Tibial nerve (tissue), 3 donors: ENCODE results near the genes L2HGDH and SAV1.

DNA sequence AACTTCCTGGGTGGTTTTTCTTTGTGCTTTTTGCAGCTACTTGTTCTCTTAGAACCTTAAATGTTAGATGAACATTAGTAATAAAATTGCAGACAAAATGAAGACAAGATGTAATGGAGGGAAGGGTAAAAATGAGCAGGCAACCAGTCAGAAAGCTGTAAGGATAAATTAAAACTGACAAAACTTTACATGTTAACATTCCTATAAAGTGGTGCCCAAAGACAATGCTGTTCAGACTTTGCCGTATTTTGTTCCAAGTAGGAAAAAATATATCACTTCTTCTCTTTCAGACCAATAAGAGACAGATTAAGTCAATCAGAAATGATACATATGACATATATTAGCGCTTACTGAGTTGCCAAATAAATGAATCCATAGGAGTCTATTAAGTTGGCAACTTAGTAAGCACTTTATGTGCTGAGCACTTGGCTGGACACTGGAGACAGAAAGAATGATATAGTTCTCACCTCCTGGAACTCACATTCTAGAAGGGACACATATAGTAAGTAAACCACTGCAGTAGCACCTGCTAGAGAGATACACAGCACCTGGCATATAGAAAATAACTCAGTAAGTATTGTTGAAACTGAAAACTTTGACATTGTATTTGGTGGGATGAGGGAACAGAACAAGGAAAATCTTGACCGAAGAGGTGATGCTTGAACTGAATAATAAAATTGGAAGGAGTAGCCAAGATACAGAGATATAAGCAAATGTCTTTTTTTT is 7.1 kb downstream of the KLHDC2 start:
- PRO-cap: no peak
- RAMPAGE, long total RNA, 3 experiments: no peak in any of the 3 experiments

- PRO-cap: no peak
- RAMPAGE, long total RNA, 3 experiments: no peak in any of the 3 experiments
These were observed 24.1 kb downstream of the NEMF start for GRCh38 chr14:49828403-49828968.

GRCh38 chr14:49867563-49868738 is 15.4 kb upstream of the NEMF start:
- PRO-cap: bidirectional peak, plus-strand start at chr14:49868307, minus-strand start at chr14:49868183; bidirectional peak, plus-strand start at chr14:49868521, minus-strand start at chr14:49868508
- RAMPAGE, long total RNA, 3 experiments: no peak in any of the 3 experiments

- PRO-cap: no peak
- RAMPAGE, long total RNA, 3 experiments: no peak in any of the 3 experiments
These were observed 18.8 kb downstream of the ARF6 start for GRCh38 chr14:49911685-49912167.

- PRO-cap: bidirectional peak, plus-strand start at chr14:50003540, minus-strand start at chr14:50003403
- RAMPAGE, long total RNA, 3 experiments: no peak in any of the 3 experiments
These were observed 110.6 kb downstream of the ARF6 start for GRCh38 chr14:50003072-50004193.

- PRO-cap: no peak
- RAMPAGE, long total RNA, 3 experiments: no peak in any of the 3 experiments
These were observed 861 bp downstream of the VCPKMT start for GRCh38 chr14:50115436-50115986.

- PRO-cap: no peak
- RAMPAGE, long total RNA, 3 experiments: no peak in any of the 3 experiments
These were observed 33.6 kb downstream of the SOS2 start for GRCh38 chr14:50197730-50198284.

DNA sequence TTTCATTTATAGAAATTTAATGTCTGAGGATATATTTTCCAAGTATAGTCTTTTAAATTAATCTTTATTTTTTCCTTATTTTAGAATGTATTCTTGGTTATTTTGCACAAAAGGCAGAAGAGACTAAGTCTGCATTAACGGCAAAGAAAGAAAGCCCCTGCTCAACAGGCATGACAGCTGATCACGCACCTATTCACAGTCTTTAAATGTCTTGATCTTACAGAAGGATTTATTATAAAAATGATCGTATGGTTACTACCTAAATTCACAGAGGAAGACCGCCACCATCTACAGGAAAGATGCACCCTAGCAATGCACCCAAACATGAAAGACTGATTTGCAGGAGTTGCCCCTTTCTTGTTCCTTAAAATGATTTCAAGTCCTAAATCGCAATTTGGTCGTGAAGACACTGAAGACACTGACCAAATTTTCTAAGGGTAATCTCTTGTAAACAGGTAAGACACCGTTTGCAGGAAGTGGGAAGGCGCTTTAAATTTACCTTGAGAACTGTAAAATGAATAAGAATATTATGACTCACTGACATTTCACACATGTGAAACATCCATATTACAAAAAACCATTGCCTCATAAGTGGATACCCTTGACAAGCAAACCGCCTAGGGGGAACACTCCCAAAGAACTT is 1.1 kb downstream of the SOS2 start:
- PRO-cap: no peak
- RAMPAGE, long total RNA, 3 experiments: no peak in any of the 3 experiments

DNA sequence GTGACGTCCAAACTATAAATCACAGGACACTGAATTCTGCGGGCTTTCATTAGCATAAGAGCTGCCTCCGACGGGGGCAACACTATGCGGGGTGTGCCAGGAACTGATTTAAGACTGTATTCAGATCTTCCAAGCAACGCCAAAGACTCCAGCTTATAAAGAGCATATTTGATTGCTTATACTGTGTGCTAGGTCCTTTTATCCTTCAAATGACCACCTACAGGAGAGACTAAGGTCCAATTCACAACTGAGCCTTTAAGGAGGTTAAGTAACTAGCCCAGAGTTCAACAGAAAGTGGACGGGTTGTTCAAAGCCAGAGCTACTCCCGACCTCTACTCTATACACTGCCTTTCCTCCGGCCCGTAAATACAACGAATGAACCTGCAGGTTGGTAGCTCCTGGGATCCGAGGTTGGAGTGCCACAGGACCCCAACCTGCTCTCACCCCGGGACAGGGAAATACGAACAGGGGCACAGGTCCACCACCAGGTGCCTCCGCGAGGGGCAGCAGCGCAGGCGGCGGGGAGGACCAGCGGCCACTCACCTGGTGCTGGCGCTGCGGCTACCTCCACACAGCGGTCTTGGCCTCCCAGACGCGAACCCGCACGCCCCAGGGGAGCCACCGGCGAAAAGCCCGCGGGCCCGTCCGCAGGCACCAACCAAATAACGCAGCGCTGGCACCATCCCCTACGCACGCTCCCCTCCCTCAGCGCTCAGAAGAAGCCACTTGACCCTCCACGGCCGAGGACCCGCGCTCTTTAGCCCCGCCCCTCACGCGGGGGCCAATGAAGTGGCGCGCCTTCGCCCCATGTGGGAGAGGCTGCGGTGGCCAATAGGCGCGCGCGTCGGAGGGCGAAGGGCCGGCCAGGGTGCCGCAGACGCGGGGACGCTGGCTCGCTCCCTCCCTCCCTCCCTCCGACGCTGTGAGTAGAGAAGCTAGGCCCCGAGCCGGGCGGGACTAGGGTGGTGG is at the start of gene L2HGDH:
Gene L2HGDH, minus strand, starts transcription at position 762 of the 969 bp plus-strand sequence.
- PRO-cap: bidirectional peak, plus-strand start at position 857 of the sequence, minus-strand start at position 759 of the sequence
- RAMPAGE, long total RNA, 3 experiments: start-site peak on the plus strand in 2 of 3 experiments, centred at positions 851 to 887 of the sequence, 60 to 73 reads per replicate; start-site peak on the minus strand in 3 of 3 experiments, centred at positions 728 to 760 of the sequence, 11 to 28 reads per replicate

GRCh38 chr14:50388292-50388959 is 8.3 kb downstream of the CDKL1 start:
- PRO-cap: no peak
- RAMPAGE, long total RNA, 3 experiments: no peak in any of the 3 experiments

DNA sequence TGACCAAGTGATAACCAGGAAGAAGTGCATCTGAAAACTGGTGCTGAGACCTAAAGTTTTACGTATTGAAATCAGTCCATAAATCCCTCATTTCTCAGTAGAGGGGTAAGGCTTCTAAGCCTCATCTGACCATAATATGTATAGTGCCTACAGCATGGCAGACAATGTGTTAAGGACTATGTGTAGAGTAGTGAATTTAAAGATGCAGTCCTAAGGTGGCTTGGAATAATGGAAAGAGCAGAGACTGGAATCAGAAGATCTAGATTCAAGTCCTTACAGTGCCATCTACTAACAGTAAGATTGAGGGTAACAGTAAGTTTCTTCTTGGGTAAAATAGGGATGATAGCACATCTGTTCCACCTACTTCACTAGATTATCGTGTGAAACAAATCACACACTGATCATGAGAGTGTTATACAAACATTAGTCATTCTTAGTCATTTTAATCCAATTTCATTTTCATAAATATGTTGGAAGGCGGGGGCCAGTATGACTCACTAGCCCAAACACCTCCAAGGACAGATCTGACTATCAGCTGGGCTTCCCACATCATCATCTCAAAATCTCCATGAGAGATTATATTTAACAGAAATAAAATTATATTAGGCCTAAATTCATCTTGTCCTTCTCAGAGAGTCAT is 11.1 kb downstream of the MAP4K5 start:
- PRO-cap: no peak
- RAMPAGE, long total RNA, 3 experiments: no peak in any of the 3 experiments

DNA sequence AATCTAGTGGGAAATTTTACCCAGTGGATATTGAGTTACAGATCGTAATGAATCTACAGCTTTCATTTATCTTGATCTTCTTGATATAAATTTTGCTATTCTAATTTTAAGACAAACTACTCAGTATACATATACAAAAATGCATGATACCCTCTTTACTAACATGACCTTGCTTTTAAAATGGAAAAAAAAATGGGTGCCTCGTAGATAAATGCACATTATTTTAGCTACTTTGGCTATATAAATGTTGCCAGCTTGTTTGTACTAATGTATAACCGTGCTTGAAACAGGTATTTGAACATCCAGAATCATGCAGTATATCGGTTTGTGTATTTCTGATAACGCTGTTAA is 409 bp upstream of the ATL1 start:
- PRO-cap: no peak
- RAMPAGE, long total RNA, 3 experiments: no peak in any of the 3 experiments

DNA sequence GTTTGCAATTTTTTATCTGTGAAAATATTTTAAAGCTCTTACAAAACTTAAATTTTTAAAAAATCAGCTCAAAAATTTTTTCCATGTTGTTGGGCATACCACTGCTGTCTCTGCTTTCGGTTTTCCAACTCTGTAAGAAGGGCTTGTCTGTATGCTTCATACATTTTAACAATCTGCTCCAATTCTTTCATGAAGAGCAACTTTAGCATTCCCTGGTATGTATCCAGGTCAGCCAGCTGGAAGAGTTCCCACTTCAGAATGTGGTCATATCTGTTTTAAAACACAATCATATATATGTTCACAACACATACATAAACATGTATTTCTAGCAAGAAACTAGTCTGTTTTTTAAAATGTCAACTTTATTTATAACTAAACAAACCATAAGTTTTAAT is 33.0 kb downstream of the SAV1 start:
- PRO-cap: no peak
- RAMPAGE, long total RNA, 3 experiments: no peak in any of the 3 experiments

GRCh38 chr14:50667891-50669111 is at the start of gene SAV1:
Gene SAV1, minus strand, starts transcription at chr14:50668306.
- PRO-cap: bidirectional peak, plus-strand start at chr14:50668556, minus-strand start at chr14:50668297
- RAMPAGE, long total RNA, 3 experiments: no peak in any of the 3 experiments

DNA sequence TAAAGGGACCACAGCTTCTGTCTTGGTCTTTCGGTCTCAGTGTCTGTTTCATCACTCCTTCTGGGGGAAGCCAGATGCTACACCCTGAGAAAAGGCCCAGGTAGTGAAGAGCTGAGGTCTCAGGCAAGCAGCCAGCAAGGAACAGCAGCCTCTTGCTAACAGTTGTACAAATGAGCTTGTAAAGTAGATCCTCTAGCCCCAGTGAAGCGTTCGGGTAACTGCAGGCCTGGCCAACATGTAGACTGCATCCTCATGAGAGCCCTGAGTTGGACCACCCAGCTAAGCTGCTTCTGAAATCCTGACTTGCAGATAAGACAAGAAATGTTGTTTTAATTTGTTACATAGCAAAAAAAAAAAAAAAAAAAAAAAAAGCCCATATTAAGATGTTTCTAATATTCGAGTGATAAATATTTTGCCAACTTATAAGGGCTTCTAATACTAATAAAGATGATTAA is 69.1 kb upstream of the SAV1 start:
- PRO-cap: no peak
- RAMPAGE, long total RNA, 3 experiments: no peak in any of the 3 experiments

GRCh38 chr14:50792483-50793397 is 38.2 kb downstream of the NIN start:
- PRO-cap: no peak
- RAMPAGE, long total RNA, 3 experiments: no peak in any of the 3 experiments

GRCh38 chr14:51029301-51029571 is 65.7 kb downstream of the TRIM9 start:
- PRO-cap: no peak
- RAMPAGE, long total RNA, 3 experiments: no peak in any of the 3 experiments

DNA sequence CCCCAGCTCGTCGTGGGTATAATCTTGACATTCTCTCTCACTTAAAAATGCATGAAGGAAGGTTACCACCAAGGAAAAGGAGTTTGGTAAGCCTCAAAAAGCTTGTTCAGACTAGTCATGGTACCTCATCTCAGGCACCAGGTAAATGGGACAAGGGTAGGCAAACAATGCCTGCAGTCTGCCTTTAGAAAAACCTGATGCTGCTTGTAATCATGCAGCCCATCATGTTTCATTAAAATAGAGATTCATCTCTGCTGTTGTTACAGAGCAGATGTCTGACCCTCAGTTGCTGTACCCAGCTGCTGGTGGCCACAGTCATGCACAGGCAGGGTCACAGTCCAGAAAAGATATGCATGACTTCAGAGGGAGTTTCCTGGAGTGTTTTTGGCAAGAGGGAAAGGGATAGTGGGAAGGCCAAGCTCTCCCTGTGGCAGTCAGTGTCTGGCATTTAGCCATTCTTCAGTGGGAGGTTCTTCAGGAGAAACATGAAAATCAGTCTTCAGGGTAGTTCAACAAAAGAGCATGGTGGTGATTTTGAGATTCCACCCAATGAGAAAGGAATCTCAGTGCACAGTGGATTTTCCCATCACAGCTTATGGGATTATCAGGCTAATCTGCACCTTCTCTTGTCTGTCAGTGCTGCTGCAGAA is 202.8 kb upstream of the FRMD6 start:
- PRO-cap: no peak
- RAMPAGE, long total RNA, 3 experiments: no peak in any of the 3 experiments

DNA sequence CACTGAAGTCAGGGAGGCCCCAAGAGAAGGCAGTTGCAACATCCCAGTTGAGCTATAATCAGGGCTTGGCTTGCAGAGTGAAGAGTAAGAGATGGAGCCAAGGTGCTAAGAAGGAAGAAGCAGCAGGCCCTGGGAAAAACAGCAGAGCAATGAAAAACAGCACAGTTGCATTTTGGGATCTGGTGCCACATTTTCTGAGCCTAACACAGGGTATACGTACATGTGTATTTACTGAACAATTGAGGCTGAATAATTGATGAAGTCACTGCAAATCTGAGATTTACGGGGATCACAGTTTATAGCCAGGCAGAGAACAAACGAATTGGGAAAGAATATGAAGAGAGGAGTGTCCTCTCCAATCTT is 171.7 kb upstream of the FRMD6 start:
- PRO-cap: no peak
- RAMPAGE, long total RNA, 3 experiments: no peak in any of the 3 experiments

DNA sequence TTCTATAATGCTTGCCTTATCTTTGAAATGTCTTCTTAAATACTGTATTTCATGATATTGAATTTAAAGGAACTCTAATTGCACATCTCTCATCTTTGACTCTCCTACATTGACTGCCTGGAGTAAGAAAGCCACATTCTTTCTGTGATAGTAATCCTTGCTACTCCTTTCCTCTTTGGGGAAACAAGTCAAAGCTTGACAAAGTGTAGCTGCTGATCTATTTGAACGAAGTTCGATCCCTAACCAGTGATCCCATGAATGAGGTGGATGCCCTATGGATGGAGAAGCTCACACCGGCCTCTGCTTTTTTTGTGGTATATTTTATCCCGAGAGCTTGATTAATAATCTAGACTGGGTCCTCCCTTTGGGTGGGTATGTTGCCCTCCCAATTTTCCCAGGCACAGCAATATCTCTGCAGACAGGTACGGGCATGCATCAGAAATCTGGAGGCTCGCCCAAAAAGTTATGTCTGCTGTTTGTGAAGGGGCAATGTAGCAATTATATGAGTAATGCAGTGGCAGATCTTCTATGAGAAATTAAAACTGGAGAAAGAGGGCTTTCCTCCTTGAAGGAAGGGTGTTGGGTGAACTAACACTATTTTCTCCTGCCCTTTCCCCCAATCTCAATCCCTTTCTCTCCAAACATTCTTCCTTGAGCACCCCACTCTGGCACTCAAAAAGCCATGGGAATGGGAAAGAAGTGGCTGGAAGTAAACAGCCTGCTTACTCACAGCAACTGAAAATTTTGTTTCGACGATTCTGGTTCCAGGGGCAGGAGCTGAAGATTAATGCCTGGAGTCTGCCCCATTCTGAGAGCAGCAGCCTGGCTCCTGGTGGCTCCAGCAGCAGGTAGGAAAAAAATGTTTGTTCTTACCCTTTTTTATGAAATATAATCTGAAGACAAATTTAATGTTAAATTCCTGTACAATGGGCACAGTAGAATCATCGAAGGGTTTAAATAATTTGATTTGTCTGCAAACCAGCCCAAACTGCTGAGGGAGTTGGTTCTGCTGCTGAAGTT is 162.8 kb upstream of the FRMD6 start:
- PRO-cap: no peak
- RAMPAGE, long total RNA, 3 experiments: no peak in any of the 3 experiments